A172 (cell line): ENCODE measurements around the genes OR4A5, OR4A16, OR5L2, TRIM51, OR5I1 and OR5J2.

GRCh38 chr11:47524218-47525285, 28.4 kb downstream of the CELF1 start:
- RAMPAGE, long total RNA = no peak

DNA sequence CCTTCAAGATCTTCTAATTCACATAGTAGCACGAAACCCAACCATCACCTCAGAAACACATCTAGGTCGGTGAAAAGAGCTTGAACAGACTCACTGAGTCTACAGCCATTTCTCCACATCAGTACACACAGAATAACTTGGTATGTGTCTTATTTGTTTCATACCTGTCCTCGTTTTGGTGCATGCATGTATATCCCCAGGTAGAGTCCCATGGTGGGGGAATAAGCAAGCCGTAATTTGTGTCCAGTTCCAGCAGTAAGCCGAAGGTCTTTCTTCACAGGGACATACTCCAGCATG, 12.7 kb downstream of the NUP160 start:
- RAMPAGE, long total RNA = no peak

DNA sequence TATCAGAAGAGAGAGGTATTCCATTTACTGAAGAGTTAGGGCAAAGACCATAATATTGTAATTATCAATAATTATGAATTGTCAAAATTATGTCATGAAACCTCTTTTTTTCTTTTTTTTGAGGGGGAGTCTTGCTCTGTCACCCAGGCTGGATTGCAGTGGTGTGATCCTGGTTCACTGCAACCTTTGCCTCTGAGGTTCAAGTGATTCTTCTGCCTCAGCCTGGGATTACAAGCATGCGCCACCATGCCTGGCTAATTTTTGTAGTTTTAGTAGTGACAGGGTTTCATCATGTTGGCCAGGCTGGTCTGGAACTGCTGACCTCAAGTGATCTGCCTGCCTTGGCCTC, 9.9 kb downstream of the PTPRJ start:
- RAMPAGE, long total RNA = no peak

- RAMPAGE, long total RNA = no peak
Observed at GRCh38 chr11:48017082-48017534, 36.7 kb downstream of the PTPRJ start.

DNA sequence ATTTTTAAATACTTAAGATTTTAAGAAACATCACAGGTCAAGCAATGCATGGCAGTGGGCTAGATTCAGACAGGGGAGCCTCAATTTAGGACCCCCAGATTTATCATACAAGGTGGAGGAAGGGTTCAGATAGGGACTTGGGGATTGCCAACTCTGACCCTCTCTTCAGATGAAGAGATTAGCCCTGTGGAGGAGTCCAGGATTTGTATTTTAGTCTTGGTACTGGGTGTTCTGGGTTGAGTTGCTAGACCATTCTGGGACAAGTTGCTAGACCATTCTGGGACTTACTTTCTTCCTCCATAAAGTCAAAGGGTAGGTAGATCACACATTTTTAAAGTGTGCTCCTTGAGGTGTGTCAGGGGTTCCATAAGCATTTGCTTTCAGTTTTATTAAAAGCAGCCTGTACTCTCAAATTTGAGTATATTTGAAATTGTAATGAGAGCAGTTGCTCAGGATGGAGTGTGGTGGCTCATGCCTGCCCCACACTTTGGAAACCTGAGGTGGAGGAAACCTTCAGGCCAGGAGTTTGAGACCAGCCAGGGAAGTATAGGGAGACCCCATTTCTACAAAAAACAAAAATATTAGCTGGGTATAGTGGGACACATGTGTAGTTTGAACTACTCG, 113.8 kb upstream of the OR4B1 start:
- RAMPAGE, long total RNA = no peak

DNA sequence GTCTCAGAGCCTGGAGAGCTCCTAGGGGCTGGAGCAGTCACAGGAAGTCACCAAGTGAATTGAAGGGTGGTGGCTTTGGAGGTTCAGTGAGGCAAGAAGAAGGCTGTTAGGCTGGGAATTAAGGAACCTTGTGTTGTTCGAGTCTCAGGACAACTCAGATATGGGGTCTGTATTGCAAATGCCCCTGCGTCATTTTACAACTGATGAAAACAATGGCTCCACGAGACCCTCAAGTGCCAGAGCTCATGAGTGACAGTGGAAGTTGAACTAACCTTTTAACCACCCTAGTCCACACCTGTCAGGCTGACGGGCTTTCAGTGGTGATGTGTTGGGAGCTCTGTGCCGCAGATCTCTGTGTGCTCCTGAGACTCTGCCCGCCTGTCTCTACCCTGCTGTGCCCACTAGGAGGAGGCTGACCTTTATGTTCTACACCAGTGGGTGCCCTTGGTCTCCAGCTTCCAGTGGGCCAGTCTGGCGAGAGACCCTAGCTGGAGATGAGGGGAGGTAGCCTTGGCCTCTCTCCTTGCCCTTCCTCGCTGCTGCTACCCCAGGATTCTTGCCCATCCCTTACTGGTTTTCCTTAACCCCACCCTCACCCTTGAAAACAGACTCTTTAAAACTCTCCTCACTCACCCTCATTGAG, 111.1 kb upstream of the OR4B1 start:
- RAMPAGE, long total RNA = no peak

DNA sequence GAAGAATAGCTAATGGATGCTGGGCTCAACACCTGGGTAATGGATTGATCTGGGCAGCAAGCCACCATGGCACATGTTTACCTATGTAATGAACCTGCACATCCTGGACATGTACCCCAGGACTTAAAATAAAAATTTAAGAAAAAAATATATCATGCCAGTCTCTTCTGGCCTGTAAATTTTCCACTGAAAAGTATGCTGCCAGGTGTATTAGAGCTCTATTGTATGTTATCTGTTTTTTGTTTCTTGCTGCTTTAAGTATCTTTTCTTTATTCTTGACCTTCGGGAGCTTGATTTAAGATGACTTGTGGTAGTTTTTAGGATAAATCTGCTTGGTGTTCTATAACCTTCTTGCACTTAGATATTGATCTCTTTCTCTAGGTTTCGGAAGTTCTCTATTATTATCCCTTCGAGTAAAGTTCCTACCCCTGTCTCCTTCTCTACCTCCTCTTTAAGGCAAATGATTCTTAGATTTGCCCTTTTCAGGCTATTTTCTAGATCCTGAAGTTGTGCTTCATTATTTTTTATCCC, 8.0 kb downstream of the OR4S1 start:
- RAMPAGE, long total RNA = no peak

DNA sequence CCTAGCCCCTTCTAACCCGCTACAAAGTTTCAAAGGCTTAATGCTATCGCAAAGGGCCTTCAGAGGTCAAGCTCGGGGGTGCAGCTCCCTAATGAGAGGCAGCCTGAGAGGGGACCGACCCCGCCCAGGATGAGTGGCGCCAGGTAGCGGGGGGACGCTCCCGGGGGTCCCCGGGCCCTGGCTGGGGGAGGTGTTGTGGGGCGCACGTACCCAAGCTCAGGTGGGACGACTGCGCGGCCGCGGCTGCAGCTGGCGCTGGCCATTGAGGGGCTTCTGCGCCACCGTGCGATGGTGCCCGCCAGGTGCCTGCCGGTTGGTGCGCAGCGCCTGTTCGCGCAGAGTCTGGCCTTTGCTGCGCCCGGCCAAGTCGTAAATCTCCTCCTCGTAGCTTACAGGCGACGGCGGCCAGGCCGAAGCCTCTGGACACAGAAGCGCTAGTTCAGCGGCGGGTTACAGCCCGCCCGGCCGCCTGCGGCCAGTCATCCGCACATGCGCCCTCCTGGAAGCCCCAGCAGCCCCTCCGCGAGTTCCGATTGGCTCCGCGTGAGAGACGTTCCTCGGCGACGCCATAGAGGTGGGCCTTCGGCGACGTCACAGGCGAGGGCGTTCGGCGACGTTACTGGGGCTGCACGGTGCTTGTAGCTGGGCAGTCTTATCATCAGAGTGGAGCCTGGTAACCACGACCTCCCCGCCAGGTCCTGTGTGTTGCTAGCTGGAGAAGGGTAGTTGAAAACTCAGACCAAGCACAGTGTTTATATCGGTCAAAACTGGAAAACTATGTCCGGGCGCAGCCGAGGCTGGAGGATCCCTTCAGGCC, 315.8 kb upstream of the OR4C12 start:
- RAMPAGE, long total RNA = no peak

GRCh38 chr11:54706565-54706946, at the start of gene OR4A5:
Gene OR4A5, plus strand, starts transcription at chr11:54706832.
- RAMPAGE, long total RNA = no peak

DNA sequence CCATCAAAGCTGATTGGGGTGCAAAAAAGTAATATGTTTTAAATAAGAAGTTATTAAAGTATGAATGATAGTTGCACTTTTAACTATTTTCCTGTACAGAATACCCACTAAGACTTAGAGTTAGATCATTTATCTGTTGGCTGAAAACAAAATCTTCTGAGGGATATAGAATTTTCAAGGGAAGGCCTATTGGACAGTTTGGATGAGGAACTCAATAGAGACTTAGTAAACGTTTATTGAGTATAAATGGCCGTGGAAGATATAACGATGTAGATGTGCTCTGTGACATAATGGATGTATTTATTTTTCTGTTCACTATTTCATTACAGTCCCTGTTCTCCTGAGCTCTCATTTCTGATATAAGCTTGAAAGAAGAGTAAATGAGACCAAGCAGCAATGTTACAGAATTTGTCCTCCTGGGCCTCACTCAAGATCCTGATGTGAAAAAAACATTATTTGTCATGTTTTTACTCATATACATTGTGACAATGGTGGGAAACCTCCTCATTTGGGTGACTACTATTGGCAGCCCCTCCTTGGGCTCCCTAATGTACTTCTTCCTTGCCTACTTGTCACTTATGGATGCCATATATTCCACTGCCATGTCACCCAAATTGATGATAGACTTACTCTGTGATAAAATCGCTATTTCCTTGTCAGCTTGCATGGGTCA, at the start of gene OR4A16:
Gene OR4A16 (plus strand): TSS at position 381 of the 673 bp plus-strand sequence.
- RAMPAGE, long total RNA = no peak

GRCh38 chr11:55826857-55827374, at the start of gene OR5L2:
Gene OR5L2, plus strand, starts transcription at chr11:55827219.
- RAMPAGE, long total RNA = no peak

- RAMPAGE, long total RNA = no peak
Observed at GRCh38 chr11:55883100-55883526, at the start of gene TRIM51. Gene TRIM51, plus strand, starts transcription at chr11:55883297.

DNA sequence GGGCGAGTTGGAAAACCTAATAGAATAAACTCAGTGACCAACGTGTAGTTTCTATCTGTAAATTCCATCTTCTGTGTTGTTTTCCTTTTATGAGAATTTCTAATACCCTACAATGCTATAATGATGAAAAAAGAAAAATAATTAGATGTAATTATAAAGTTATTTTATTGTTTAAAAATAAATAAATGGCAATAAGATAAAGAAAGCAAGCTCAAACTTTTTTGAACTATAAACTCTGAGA, at the start of gene OR5I1:
Gene OR5I1 (minus strand): TSS at position 68 of the 241 bp plus-strand sequence.
- RAMPAGE, long total RNA = no peak

GRCh38 chr11:56176349-56176821, at the start of gene OR5J2:
Gene OR5J2, plus strand, starts transcription at chr11:56176618.
- RAMPAGE, long total RNA = no peak

GRCh38 chr11:57092047-57092755, 89.6 kb upstream of the LRRC55 start:
- RAMPAGE, long total RNA = no peak

GRCh38 chr11:57307225-57307721, 17.5 kb downstream of the TNKS1BP1 start:
- RAMPAGE, long total RNA = no peak

- RAMPAGE, long total RNA = no peak
Observed at GRCh38 chr11:57310388-57310598, 14.5 kb downstream of the TNKS1BP1 start.

- RAMPAGE, long total RNA = no peak
Observed at GRCh38 chr11:57345431-57346080, 7.4 kb downstream of the P2RX3 start.

DNA sequence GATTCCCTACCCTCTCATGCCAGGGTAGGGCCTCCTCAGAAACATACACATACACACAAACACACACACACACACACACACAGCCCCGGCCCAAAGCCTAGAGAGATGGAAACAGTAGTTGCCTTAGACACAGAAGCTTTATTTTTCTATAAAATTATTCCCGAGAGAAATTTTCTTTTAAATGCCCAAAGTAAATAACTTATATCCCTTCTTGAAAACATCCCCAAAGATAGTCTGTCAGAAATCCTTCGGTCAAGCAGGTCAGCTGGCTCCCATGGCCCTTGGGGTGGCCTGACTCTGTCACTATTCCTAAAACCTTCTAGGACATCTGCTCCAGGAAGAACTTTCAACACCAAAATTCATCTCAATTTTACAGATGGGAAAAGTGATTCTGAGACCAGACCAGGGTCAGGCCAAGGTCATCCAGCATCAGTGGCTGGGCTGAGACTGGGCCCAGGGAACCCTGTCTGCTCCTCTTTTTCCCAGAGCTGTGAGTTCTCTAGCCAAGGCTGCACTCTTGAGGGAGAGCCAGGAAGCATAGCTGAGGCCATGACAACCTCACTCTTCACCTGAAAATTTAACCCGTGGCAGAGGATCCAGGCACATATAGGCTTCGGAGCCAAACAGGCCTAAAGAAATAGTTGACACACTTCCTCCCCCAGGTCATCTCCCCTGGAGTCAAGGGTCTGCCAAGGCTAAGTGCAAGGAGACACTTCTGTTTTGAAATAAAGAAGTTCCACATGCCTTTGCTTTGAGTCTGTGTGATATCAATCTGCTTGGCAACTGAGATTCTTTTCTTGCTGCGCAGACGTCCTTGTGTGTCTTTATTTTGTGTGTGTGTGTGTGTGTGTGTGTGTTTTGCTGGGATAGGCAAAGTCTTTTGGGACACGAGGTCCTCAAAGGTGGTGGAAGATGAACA, 16.6 kb upstream of the PRG2 start:
- RAMPAGE, long total RNA = no peak

DNA sequence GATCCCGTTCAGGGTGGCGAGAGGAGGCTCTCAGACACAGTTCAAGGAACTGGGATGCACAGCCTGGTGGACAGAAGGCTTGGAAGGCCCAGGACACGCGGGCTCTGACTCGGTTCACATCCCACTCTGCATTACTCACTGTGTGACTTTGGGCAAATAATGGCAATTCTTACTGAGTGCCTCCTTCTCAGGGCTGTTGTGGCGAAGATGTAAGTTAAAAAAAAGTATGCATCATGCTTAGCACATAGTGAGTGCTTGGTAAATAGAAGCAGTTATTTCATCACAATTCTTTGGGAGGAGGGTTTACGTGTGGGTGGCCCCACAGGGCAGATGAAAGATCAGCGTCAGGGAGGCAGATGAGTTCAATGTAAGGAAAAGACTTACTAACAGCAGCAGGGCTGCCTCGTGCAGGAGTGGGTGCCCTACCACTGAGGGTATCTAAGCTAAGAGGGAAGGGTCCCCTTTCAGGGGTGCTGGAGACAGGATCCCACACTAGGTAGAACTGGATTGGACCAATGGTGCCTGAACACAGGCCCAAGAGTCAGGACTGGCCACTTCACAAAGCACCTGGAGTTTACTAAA, 25.4 kb downstream of the RTN4RL2 start:
- RAMPAGE, long total RNA = no peak